Right cardiac atrium (tissue), 1 donor: Measurements from ENCODE around the genes E2F7 and MYF5.

DNA sequence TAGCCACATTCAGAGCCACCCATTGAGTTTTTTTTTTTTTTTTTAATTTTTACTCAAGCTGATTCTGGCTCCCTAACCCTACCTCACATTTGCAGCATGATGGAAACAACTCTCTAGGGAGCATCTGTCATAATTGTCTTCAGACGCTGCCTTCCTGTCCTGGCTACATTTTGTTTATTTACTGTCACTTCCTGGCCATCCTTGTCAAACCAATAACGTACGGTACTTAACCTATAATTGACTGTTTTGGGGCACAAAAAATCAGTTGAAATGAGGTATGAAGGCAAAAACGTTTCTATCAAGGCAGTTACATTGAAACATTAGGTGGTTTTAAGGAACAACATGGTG is 2.1 kb downstream of the GLIPR1 start:
- PRO-cap, result no peak

DNA sequence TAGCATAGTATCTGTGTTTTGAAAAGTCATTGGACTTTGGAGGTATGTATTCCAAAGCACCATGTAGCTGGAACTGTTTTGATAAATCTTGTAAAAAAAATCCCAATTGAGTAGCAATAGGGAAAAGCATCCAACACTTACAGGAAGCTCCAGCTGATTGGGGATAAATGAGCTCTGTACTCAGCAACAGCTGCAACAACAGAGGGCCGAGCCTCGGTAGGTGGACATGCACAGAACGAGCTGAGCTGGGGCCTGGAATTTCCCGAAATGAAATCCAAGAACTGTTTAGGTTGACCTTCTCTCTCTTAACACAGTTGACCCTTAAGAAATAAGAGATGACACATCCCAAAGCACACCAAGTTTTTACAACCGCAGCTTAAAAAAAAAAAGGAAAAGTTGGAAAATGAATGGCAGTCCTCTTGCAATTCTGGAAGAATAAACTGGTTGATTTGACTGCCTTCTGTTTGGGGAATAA is 194.6 kb upstream of the KRR1 start:
- PRO-cap, result no peak

DNA sequence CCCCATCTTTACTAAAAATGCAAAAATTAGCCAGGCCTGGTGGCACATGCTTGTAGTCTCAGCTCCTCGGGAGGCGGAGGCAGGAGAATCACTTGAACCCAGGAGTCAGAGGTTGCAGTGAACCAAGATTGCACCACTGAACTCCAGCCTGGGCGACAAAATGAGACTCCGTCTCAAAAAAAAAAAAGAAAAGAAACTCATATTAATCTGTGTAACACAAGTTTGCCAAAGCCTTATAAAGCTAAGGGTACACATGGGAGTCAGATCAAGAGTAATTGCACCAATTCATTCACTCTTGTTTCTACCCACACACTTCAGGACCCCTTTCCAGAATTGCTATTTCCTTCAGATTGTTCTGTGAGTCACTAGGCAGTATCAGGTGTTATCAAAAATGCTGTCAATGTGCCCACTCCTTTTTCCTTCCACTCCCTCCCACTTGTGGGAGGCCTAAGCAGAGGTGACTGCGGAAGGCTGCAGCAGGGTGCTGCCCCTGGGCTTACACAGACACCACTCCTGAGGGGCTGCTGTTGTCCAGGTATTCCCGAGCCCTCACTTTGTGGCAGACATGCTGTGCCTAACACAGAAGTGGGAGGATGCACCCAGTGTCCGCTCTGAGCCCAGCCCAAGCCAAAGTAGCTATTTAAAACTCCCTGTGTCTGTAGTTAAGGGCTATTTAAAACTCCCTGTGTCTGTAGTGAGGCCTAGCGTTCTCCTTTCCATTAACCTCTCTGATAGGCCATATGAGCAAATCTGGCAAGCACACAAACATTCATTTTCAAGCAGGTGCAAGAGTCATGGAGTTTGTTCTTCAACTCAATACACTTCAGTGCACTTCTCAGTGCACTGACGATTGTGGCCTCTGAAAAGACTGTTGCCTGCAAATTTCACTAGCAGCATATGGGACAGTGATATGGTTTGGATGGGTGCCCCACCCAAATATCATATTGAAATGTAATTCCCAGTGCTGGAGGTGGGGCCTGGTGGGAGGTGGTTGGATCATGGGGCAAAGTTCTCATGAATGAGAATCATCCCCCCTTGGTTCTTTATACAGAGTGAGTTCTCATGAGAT is 170.9 kb downstream of the NAP1L1 start:
- PRO-cap, result no peak

GRCh38 chr12:75944044-75945199 is 140.1 kb downstream of the NAP1L1 start:
- PRO-cap, result no peak

- PRO-cap, result no peak
Observed at GRCh38 chr12:75953100-75953930, 131.2 kb downstream of the NAP1L1 start.

- PRO-cap, result no peak
Observed at GRCh38 chr12:75969578-75970375, 114.7 kb downstream of the NAP1L1 start.

DNA sequence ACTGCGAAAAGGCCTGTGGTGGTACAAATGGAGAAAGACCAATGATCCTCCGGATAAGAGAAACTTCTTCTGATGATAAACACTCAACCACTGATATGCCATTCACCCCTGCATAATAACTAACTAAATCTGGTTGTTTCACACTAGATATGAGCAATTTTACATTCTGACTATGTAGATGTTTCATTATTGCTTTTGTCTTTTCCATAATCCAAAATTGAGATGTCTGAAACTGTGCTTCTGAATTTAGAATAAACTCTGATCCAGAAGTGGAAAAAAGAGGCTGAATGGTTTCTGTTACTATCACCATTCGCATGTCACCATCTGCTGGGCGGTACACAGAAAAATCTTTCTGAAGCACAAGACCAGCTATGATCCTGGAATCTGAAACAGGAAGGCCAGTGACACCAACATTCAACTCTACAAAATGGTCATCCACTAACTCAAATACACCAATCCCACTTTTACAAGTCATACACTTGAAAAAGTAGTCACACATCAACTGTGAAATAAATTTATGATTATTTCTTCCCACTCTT is 1.2 kb downstream of the BBS10 start:
- PRO-cap, result no peak

DNA sequence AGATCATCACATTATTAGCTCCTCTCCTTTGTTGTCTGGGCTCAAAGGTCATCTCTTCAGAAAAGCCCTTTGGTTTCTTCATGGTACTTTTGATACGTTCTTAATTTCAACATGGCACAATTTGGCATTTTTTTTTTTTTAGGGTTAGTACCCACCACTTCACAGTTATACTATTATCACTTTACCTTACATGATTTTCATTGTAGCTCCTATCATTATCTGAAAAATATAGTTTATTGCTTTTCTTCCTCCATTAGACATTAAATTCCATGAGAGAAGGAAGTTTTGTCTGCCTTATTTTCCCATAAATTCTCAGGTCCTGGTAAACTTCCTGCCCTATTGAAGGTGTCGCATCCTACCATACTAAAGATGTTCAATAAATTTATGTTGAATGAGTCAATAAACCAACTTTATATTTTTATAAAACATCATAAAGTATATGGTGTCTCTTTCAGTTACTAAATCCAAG is 104.7 kb upstream of the BBS10 start:
- PRO-cap, result no peak

DNA sequence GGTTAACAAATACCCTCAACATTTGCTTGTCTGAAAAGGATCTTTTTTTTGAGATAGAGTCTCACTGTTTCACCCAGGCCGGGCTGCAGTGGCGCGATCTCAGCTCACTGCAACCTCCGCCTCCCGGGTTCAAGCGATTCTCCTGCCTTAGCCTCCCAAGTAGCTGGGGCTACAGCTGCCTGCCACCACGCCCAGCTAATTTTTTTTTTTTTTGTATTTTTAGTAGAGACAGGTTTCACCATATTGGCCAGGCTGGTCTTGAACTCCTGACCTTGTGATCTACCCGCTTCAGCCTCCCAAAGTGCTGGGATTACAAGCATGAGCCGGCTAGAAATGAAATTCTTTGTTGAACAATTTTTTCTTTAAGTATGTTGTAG is 45.5 kb downstream of the OSBPL8 start:
- PRO-cap, result no peak

- PRO-cap, result no peak
Observed at GRCh38 chr12:76518244-76518940, 41.2 kb downstream of the OSBPL8 start.

GRCh38 chr12:77065412-77066264 is at the start of gene E2F7:
Gene E2F7, minus strand, starts transcription at chr12:77065569.
- PRO-cap, result bidirectional peak, plus-strand start at chr12:77065797, minus-strand start at chr12:77065569

DNA sequence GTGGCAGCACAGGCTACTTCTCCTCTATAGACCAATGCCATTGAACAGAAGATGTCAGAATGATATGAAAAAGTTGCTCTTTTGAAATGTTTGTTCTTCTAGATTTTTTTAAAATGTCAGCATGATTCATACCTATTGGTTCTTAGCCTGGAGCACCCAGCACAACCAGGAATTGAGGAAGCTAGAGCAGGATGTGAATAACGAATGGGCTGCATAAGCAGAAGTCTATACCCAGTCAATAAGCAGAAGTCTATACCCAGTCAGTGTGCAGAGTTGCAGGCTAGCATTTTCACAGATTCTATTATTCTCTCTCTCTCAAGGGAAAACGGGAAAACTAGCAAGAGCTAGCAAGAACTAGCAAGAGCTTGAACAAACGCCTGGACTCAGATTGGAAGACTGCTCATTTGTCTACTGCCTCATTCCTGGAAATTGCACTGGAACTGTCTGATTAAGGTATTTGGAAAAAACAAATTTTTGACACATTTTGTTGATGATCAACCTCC is 113.0 kb downstream of the SYT1 start:
- PRO-cap, result no peak

DNA sequence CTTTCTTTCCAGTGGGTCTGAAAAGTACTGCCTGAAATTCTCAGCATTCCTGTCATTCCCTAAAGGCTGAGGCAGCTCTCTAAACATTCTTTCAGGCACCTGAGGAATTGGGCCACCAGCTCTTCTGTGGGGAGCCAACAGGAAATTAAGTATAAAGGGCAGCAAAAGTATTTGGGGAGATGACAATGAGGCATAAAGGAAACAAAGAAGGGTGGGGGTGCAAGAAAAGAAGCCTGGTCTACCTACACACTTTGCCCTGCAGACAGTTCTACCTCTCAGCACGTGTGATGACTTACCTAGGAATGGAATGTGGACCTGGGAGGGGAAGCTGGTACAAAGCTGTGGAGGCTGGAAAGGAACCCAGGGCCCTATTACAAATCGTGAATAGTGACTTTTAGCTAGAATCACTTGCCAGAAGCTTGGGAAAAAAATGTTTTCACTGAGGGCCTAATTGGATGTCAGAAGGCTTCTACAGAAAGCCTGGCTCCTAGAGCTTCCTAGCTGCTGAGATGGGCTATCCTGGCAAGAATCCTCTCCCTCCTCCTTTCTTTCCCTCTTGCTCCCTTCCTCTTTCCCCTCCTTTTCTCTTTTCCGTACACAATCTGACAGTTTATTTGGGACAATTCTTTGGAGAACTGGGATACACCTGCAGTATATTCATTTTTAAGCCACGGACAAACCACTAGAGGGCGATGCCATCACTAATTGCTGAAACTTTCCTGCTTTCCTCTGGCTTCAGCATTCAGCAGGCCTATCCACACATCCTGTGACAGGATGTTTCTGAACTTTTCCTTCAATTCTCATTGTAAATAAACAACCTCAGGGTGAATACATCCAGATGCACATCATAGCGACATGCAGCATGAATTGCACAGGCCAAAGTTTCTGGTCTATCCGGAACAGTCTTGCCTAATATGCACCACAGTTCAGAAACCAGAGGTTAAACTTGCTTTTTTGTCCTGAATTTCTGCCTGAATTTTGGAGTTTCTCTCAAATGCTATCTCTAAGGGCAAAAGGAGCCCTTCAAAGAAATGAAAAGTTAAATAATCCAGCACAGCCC is 143.1 kb downstream of the PAWR start:
- PRO-cap, result no peak

DNA sequence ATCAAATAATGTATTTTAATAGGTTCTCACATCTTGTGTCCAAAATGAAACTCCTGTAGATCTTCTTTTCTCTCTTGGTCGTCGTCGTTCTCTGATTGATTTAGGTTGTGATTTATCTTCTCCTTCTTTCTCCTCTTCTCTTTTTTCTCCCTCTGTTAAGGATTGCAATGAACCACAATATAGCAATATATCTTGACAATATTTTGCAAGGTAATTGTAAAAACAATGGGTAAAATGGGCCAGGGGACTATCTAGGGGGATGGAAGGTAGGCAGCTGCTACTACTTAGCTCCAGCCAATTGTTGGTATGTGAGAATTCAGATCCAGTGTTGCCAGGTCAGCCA is 104.8 kb upstream of the PAWR start:
- PRO-cap, result no peak

GRCh38 chr12:80714018-80714574 is 2.6 kb upstream of the MYF5 start:
- PRO-cap, result no peak

DNA sequence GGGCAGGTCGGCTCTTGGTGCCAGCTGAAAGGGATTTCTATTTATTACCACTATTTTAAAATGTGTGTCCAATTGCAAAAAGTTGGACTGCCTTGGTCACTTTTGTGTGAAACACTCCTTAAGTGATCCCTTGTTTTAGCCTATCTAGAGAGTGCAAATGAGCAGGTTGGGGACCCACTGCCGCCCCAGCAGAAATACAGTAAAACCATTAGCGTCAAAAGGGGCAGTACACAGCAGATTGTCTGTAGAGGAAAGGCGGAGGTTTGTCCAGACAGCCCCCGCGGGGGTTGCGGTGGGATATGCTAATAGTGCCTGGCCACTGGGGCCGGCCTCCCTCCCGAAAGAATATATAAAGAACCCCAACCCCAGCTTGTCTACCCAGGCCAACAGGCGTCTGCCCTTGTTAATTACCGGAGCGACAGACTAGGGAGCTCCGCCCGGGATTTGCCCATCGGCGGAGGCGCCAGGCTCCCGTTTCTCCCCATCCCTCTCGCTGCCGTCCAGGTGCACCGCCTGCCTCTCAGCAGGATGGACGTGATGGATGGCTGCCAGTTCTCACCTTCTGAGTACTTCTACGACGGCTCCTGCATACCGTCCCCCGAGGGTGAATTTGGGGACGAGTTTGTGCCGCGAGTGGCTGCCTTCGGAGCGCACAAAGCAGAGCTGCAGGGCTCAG is at the start of gene MYF5:
TSS of gene MYF5 (plus strand) at position 377 of the 676 bp plus-strand sequence.
- PRO-cap, result no peak

- PRO-cap, result no peak
Observed at GRCh38 chr12:81080374-81080966, 2.6 kb downstream of the ACSS3 start.

GRCh38 chr12:81294467-81294920 is 216.6 kb downstream of the ACSS3 start:
- PRO-cap, result no peak

DNA sequence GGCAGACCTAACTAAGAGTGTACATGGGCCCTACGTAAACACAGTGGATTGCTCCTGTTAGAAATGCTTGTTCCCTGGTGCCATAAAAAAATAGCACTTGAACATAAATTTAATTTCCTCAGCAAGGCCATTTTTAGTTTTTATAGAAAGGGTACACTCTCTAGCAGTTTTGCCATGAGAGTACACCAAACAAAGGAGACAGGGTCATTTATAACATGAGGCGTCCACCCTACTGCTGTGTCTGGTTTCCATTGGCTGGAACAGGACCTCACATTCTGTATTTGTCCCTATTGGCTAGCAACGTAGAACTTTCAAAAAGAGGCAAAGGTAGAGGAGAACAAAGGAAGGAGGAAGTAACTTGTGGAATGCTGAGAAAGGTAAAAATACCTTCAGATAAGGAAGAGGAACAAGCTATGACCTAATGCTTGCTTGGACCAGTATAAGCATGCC is 118.1 kb downstream of the TMTC2 start:
- PRO-cap, result no peak

GRCh38 chr12:84893770-84894113 is 18.9 kb downstream of the SLC6A15 start:
- PRO-cap, result no peak